Peripheral blood mononuclear cell (primary cell): ENCODE measurements around the gene ALK.

DNA sequence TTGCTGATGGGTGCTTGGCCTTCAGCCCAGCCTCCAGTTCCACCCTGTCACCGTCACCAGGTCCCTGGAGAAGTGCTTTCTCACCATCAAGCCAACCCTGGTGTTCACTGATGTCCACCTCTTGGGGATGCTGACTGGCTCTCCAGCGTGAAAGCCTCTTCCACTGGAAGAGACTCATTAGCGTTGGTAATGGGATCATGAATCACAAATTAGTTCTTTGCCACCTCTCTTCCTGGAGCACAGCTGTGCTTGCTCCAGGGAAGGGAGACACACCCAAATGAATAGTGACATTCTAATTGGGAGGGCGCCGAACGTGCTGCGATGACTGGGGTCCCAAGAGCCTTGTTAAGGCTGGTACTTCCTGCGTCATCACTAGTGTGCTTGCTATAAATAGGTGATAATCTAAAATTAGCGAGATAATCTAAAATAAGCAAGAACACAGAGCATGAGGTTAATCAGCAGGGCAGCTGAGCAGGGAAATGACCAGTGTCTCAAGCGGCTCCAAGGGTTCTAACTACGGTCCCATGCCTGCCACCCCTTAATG lies 154.1 kb downstream of the CLIP4 start:
- PRO-cap, 8 experiments = no peak in any of the 8 experiments

- PRO-cap, 8 experiments = peak in 1 of 8 experiments; most common plus-strand start chr2:29315207 (in 1)
Observed at GRCh38 chr2:29315137-29315321, 199.8 kb downstream of the CLIP4 start.

- PRO-cap, 8 experiments = peak in 1 of 8 experiments; most common minus-strand start chr2:29921391 (in 1)
Observed at GRCh38 chr2:29921110-29921960, at the start of gene ALK. ALK (minus strand) TSS chr2:29921586.

DNA sequence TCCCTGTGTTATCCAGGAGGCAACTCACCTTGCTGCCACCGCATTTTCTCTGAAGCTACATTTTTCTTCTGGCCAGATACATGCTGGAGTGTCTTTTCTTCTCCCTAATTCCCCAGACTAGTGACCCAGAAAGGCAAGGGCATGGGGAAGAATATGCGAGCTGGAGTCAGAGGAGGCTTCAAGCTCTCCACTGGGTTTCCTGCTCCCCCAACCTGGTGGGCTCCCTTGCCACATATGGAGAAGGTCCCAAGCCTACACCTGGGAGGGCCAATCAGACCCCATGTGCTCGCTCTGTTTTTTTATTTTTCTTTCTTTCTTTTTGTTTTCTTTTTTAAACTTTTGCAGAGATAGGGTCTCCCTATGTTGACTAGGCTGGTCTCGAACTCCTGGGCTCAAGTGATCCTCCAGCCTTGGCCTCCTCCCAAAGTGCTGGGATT lies 22.7 kb downstream of the YPEL5 start:
- PRO-cap, 8 experiments = no peak in any of the 8 experiments

DNA sequence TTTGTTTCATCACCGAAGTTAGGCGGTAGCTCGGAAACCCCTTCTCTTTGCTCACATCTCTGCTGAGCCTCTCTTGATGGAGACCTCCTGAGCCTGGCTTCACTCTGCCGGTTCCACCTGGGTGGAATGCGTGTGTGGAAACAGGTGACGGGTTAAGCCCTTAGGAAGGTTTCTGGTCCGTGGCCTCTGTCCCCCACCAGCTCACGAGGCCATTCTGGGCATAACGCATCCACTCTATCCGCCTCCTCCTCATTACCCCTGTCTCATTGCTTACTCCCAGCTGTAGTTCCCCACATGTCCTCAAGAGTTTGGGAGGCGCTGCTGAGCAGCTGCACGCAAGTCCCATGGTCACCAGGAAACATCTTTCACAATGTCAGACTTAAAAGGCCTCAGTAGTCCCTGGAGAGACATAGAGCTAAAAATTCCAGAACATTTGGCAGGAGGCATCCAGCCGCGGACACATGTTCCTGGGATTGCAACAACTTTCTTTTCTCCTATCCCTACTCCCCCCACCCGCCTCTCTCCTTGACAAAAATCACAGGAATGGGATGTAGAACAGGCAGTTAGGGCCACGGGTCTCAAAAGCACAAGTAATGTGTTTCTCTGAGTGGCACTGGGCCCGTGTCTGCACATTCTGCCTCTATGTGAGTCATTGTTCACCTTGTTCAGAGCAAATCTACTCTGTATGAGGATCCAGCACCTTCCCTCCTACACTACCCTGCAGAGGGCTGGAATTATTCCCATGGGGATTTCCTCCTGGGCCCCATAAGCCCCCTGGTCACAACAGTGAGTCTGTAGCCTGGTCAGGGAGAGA lies 8.0 kb downstream of the LBH start:
- PRO-cap, 8 experiments = no peak in any of the 8 experiments

DNA sequence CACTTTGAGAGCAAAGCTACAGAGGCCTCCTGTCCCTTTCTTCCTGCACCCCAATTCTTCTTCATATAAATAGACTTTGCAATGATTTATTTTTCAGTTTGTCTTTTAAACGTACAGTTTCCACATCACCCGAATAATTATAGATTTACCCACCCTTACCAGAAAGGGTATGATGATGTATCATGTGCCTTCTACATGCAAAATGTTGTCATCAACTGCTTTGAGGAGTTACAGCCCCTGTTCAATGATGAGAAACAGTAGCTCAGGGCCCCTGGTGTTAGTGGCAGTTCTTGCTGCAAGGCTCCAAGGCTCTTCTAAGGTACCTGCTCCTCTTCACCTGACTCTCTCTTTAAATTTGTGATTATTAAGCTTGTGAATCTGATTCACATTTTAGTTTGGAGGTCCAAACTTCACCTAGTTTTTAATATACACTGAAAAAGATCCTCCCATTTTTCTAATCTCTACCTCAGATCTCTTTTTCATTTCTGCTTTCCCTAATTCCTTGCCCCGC lies 39.7 kb downstream of the LBH start:
- PRO-cap, 8 experiments = no peak in any of the 8 experiments

DNA sequence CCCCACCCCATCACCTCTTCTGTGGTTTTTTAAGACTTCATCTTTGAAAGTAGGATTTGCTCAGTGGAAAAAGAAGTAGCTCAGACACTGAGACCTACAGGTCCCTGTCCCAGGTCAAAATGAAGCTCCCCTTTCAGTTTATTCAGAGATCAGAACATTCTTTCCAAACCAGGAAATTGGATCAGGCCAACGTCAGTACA lies 43.1 kb downstream of the LBH start:
- PRO-cap, 8 experiments = no peak in any of the 8 experiments

- PRO-cap, 8 experiments = no peak in any of the 8 experiments
Observed at GRCh38 chr2:30300313-30300705, 69.0 kb downstream of the LBH start.

DNA sequence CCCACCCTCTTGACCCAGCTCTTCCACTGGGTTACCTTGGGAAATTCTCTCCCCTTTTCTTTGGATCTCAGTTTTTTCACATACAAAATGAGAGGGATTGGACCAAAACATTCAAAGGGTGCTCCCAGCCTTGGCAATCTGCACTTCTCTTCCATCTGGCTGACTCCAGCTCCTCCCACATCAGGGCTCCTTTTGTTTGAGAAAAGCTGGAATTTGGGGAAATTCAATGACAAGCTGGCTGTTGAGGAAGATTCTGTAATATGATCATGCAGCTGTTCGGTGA lies 42.8 kb upstream of the LCLAT1 start:
- PRO-cap, 8 experiments = no peak in any of the 8 experiments

DNA sequence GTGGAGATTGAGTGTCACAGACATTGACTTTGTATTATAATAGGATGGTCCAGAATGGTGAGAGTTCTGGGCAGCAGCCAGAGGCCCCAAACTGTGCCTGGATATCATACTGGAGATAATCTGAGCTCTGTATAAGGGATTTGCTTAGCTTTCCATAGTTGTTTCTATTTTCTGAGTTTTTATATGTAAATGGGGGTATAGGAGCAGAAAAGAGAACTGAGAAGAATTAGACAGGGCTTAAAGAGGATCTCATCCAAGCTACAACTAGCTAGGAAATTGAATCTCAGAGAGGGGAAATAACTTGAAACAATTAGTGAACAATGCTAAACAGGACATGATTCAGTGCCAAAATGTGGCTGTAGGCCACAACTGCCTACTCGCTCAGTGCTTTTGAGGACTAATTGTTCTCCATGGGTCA lies 10.1 kb upstream of the LCLAT1 start:
- PRO-cap, 8 experiments = no peak in any of the 8 experiments

DNA sequence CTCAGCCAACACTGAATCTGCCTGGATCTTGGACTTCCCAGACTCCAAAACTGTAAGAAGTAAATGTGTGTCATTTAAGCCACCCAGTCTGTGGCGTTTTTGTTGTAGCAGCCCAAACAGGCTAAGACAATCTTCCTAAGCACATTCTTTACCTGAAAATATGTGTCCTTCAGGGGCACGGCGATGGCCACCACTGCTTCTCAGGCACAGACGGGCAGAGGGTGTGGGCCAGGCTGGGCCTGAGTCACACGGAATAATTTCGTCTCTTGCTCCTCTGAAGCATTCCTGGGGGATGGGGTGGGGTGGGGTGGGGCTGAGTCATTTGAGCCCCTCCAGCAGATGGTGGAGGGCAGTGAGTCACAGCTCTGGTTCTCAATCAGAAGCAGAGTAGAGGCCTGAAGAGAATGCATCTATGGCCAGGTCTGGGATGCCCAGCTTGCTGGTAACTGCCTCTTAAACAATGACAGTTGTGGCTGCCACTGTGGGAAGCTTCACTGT lies 142.3 kb downstream of the CAPN13 start:
- PRO-cap, 8 experiments = no peak in any of the 8 experiments

- PRO-cap, 8 experiments = no peak in any of the 8 experiments
Observed at GRCh38 chr2:30904125-30904876, 97.1 kb upstream of the CAPN13 start.

- PRO-cap, 8 experiments = no peak in any of the 8 experiments
Observed at GRCh38 chr2:31083504-31084012, 54.7 kb downstream of the GALNT14 start.

GRCh38 chr2:31319256-31319528 lies 85.2 kb downstream of the EHD3 start:
- PRO-cap, 8 experiments = no peak in any of the 8 experiments

- PRO-cap, 8 experiments = no peak in any of the 8 experiments
Observed at GRCh38 chr2:31941007-31941872, 69.6 kb downstream of the MEMO1 start.

- PRO-cap, 8 experiments = no peak in any of the 8 experiments
Observed at GRCh38 chr2:32305394-32306282, 27.9 kb downstream of the YIPF4 start.

DNA sequence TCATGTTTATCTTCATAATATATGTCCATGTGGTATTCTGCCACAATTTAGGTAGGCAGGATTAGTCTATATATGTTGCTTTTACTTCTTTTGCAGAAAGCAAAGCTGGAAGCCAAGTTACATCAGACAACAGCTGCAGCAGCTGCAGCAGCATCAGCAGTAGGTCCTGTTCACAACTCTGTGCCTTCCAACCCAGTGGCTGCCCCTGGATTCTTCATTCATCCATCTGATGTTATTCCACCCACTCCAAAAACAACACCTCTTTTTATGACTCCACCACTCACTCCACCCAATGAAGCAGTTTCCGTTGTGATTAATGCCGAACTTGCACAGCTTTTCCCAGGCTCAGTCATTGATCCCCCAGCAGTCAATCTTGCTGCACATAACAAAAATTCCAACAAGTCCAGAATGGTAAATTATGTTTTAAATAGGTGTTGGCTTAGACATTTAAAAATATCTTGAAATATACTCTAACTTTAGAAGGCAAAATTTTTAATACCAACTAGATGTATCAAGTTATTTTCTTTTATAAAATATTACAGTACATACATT lies 107.7 kb downstream of the BIRC6 start:
- PRO-cap, 8 experiments = no peak in any of the 8 experiments

DNA sequence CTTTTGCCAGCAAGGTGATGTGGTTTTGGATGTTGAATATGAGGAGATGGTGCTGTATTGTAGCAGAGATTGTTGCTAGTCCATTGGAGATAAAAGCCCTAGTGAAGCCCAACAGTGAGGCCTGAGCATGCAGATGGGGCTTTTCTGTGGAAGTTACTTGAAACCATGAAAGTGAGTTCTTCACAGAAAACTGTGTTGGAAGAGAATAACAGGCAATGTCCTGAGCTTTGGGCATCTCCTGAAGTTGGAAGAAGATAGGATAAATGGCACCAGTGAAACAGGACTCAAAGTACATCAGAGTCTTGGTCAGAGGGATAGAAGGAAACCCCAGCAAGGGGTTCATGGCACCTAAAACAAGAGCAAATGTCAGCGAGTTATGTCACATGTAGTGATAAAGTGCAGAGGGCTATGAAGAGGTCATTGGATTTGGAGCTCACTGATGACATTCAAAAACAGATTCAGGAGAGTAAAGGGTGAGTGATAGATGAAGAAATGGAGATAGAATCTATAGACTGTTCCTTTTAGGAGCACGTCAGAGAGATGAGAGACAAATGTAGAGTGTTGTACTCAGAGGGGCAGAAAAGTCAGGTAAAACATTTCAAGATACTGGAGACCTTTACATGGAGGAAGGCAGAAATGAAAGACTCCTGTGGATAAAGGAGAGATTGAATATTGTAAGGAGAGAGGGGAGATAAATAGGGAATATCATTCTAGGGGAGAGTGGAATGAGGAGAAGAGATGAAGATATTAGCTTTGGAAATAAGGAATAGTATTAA lies 141.3 kb downstream of the TTC27 start:
- PRO-cap, 8 experiments = no peak in any of the 8 experiments

DNA sequence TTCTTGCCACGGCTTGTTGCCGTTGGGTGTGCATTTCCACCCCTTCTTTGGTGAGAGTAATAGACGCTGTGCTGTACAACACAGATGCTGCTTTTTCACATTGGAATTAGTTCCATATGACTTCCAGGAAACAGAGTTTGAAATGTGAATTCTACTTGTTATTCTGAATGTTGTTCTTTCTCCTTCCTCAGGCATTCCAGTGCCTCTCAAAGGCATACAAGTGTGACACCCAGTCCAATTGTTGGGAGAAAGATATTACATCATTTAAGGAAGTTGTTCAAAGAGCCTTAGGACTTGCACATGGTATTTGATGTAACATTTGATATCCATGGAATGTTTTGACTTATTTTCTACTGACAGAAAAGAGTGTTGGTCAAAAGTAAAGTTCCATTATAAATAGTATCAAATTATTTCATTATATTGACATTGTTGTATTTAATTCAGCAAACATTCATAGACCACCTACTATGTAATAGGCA lies 134.4 kb upstream of the LTBP1 start:
- PRO-cap, 8 experiments = no peak in any of the 8 experiments

DNA sequence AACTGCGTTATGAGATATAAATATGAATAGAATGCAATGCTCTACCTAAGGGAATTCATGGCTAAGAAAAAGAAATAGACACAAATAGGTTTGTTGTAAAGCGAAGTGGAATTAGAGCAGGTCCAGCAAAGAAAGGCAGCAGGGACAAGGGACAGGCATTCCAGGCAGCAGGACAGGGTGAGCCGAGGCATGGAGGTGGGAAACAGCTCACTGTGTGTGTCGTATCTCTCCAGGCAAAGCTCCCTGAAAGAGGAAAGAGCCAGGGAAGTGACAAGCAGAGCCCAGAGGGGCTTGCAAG lies 46.2 kb upstream of the LTBP1 start:
- PRO-cap, 8 experiments = no peak in any of the 8 experiments